Skeletal muscle satellite cell (primary cell): ENCODE data around the genes PPP1R2C and MAOA.

DNA sequence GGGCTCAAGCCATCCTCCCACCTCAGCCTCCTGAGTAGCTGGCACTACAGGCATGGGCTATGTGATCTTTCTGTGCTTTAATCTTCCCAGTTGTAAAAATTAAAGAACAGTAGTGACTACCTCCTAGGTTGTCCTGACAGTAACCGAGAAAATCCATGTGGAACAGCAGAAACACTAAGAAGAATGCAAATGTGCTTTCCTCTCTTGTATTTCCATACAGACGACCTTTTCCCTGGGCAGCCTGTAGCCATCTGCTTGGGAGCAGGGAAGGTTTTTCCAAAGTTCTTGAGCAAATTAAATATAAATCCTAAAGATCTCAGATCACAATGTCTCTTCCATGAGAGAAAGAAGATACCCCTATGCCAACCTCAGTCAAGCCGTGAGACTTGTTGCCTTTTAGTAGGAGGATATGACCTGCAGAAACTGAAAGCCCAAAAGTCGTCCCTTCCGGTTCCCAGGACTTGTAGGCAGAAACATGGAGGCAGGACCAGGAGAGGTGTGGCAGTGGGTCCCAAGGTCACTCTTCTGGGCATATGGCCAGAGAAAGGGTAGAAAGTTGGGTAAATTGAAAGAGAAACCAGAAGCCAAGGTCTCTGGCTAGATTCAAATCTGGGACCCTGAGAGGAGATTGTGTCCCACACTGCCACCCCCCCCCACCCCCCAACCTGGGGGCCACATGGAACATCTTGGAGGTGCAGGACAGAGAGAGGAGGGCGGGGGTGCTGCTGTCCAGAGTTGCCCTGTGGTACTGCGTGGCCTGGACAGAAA lies 55.2 kb downstream of the DDX3X start:
- CAGE, long polyA plus RNA, result no peak

GRCh38 chrX:41441761-41443166 lies 4.9 kb upstream of the NYX start:
- CAGE, long polyA plus RNA, result no peak

GRCh38 chrX:41443167-41443541 lies 4.0 kb upstream of the NYX start:
- CAGE, long polyA plus RNA, result no peak

DNA sequence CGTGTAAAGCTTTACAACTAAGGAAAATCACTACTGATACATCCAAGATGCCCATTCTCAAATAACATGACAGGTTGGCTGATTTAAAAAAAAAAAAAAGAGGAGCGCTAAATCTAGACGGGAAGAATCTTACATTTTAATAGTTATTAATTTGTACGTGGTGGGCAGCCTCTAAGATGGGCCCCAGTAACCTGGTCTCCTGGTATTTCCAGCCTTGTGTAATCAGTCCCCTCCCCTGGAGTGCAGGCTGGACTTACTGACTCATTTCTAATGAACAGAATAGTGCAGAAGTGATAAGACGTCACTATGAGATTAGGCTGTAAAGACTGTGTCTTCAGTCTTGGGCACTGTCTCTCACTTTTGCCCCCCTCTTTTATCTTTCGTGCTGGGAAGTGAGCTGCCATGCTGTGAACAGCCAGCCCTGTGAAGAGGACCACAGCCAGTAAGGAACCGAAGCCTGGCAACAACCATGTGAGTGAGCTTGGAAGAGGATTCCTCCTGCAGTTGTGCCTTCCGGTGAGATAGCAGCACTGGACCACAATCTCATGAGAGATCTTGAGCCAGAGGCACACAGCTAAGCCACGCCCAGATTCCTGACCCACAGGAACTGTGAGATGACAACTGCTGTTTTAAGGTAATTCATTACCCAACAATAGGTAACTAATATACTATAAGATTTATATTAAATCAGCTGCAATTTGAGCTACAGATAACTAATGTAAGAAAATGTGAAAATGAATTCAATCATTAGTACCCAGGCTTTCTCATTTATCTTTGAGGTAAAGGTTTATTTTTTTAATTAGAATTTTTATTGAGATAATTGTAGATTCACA lies 67.5 kb upstream of the GPR34 start:
- CAGE, long polyA plus RNA, result no peak

GRCh38 chrX:42739210-42739654 lies 38.7 kb downstream of the PPP1R2C start:
- CAGE, long polyA plus RNA, result no peak

DNA sequence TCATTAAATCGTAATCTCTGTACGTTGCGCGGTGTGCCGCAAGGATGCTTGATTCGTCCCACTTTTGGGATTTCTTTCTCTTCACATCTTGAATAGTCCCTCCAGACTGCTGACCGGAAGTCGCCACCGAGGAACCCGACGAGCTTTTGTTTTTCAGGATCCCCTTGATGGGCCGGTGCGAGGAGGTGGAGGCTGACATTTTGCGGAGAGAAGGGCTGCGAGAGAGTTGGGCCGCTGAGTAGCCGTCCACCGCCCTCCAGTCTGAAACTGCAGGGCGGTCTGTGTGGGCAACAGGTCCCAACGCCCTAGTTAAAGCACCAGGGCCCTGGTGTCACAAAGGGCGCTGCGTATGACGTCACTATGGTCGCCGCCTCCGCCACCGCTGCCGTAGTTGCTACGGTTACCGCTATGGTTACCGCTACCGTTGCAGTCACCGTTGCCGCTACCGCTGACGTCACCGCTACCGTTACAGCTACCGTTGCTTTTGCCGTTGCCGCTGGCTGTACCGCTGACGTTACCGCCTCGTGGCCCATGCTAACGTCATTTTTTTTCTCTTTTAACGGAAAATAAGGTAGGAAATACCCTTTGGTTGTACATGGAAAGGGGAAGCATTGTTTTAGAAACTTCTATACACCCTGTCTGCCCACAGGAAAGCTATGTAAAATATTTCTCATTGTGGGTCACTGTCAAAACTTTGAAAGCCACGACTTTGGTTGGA lies at the start of gene PPP1R2C:
Gene PPP1R2C, minus strand, starts transcription at position 283 of the 718 bp plus-strand sequence.
- CAGE, long polyA plus RNA, result no peak

DNA sequence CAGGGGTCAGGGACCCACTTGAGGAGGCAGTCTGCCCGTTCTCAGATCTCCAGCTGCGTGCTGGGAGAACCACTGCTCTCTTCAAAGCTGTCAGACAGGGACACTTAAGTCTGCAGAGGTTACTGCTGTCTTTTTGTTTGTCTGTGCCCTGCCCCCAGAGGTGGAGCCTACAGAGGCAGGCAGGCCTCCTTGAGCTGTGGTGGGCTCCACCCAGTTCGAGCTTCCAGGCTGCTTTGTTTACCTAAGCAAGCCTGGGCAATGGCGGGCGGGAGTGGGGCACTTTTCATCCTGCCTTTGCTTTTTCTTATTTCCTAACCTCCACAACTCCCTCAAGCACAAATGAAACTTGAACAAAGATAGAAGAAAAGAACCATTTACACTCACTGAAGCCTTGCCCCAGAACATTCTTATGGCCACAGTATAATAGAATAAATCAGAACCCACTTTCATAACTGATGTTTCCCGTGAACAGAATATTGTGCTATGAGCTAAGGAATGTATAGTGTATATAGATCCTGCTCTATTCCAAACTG lies 344.5 kb upstream of the MAOA start:
- CAGE, long polyA plus RNA, result no peak

- CAGE, long polyA plus RNA, result no peak
Measured at GRCh38 chrX:43560459-43561022, 95.6 kb upstream of the MAOA start.

DNA sequence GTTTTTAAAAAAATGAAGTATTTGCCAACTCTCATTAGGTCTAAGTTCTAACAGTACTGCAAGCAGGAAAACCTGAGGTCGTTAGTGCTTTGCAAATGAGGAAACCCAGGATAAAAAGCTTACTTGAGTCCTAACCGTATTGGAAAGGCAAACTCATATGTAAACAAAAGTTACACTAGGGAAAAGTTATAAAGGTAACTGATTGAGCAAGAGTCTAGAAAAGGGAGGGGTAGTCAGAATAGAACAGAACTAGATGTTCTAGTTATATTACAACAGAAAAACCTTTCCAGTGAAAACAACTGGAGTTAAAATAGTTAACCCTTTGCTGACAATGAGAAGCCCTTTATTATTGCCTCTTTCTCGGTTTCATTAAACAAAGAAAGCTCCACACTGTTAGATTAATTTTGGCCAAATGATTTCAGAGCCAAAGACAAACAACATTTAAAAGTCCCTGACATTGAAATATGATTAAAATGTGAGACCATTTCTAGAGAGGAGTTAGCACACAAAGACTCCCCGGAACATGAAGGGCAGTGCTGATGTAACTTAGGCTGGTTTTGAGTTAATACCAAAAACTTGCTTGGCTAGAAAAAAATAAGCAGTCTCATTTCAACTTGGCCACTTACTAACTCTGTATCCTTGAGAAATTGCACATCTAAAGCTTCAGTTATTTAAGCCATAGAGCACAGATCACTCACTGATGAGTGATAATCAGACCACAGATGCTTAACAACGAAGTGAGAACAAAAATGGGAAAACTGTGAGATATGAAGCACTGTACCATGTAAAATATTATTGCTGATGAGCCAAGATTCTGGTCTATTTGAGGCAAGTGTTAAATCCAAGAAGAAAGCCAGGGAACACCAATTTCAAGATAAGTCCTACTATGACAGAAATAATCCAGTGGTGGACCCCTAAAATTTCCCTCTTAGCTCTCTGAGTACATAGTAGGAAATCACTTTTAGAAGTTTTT lies 66.1 kb upstream of the MAOA start:
- CAGE, long polyA plus RNA, result no peak

- CAGE, long polyA plus RNA, result start-site peak on the plus strand at chrX:43656250-43656341, 437 and 236 reads in 2 replicates
Measured at GRCh38 chrX:43655978-43656804, at the start of gene MAOA. TSS of gene MAOA (plus strand) at chrX:43656299.

DNA sequence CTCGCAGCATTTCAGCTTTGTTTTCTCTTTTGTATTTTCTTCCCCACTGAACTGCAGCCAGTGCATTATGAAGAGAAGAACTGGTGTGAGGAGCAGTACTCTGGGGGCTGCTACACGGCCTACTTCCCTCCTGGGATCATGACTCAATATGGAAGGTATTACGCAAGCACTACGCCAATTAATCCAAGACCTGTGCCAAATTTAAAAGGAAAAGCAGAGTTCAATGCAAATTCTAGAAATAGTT lies 85.7 kb downstream of the MAOA start:
- CAGE, long polyA plus RNA, result no peak

DNA sequence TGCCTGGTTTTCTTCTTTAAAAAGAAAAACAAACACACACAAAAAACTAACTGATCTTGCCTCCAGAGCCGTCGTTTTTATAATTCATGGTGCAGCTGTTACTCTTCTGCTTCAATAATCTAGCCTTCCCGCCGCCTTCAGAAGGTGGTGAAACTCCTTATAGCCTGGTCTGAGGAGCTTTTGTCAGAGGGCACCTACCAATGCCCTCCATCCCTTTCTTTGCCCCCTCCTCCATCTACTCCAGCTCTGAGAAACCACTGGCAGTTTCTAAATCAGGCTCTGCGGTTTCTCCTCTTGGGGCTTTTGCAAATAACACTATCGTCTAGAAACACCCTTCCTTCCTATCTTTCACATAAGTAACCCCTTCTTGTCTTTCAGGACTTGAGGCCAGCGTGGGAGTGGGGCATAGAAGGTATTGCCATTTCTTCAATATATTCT lies 1.1 kb upstream of the EFHC2 start:
- CAGE, long polyA plus RNA, result no peak

DNA sequence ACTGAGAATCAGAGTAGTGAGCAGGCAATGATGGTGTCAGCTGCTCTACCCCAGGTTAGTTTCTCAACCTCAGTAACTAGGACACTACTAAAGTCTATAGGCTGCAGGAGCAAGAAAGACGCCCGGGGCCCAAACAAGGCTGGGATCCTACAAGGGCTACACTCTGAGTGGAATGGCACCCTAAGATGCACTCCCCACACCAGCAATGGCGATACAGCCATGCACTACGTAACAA lies 23.5 kb upstream of the EFHC2 start:
- CAGE, long polyA plus RNA, result no peak

DNA sequence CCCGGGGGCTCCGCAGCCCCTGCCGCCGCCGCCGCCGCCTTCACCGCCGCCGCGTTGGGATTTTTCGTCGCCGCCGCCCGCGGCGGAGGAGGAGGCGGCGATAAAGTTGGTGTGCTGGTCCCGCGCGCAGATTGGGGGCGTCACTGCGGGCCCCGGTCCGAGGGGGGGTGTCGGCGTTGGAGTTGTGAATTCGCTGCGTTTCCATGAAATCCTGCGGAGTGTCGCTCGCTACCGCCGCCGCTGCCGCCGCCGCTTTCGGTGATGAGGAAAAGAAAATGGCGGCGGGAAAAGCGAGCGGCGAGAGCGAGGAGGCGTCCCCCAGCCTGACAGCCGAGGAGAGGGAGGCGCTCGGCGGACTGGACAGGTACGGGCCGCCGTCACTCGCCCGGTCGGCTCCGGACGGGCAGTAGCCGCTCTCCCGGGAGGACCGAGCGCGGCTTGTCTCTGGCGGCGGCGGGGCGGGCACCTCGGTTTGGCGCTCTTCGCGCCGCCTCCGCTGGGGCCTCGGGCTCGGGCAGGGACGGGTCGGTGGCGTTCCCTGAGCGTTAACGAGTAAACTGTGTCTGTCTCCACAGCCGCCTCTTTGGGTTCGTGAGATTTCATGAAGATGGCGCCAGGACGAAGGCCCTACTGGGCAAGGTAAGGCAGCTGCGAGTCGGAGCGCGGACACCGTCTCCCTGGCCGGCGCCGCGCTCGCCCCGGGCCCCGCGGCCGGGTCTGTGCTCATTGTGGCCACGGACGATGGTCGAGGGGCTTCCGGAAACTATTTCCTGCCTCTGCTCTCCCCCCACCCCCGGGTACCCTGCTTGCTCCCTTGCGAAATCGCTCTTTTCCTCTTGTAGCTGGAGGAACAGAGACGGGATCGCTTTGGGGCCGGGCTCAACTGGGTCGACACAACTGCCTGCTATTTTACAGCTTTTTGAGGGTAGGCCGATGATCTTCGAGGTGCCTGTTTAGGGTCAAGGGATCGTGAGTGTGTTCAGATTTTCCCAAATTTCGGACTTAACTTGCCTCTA lies 669 bp downstream of the KDM6A start:
- CAGE, long polyA plus RNA, result no peak

DNA sequence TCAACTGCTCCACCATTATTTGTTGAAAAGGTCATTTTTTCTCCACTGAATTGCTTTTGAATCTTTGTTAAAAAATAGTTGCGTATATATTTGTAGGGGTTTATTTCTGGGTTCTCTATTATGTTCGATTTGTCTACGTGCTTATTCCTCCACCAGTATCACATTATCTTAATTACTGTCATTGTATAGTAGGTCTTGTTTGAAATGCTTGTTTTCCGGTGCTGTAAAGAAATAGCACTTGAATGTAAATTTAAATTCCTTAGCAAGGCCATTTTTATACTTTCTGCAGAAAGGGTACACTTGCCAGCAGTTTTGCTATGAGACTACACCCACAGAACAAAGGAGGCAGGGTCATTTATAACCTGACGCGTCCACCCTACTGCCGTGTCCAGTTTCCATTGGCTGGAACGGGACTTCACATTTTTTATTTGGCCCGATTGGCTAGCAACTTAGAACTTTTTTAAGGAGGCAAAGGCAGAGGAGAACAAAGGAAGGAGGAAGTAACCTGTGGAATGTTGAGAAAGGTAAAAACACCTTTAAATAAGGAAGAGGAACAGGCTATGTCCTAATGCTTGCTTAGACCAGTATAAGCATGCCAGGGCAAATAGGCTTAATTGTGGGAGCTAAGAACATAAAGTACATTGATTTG lies 18.5 kb downstream of the KDM6A start:
- CAGE, long polyA plus RNA, result no peak

- CAGE, long polyA plus RNA, result no peak
Measured at GRCh38 chrX:44927195-44927955, 54.4 kb downstream of the KDM6A start.

- CAGE, long polyA plus RNA, result no peak
Measured at GRCh38 chrX:44928024-44928731, 55.2 kb downstream of the KDM6A start.

GRCh38 chrX:44947862-44948578 lies 75.0 kb downstream of the KDM6A start:
- CAGE, long polyA plus RNA, result no peak

- CAGE, long polyA plus RNA, result no peak
Measured at GRCh38 chrX:45017636-45018230, 144.7 kb downstream of the KDM6A start.

- CAGE, long polyA plus RNA, result no peak
Measured at GRCh38 chrX:45107187-45108000, 93.3 kb downstream of the DIPK2B start.